ENCODE measurements around a stretch of chr2.

- CAGE, long polyA plus RNA: no peak
- RRBS: no CpG with 5 or more reads among the region's 2 CpGs
Measured at GRCh38 chr2:95828482-95829020, 163.1 kb downstream of the ANKRD36C start.

GRCh38 chr2:96011077-96011296, 19.4 kb upstream of the ANKRD36C start:
- CAGE, long polyA plus RNA: no peak
- RRBS: no CpG with 5 or more reads among the region's 4 CpGs

- CAGE, long polyA plus RNA: no peak
- RRBS: no CpG with 5 or more reads among the region's 13 CpGs
Measured at GRCh38 chr2:96254512-96255181, 11.2 kb downstream of the TMEM127 start.

- CAGE, long polyA plus RNA: no peak
- RRBS: no CpG with 5 or more reads among the region's 34 CpGs
Measured at GRCh38 chr2:96470357-96471083, 34.6 kb downstream of the NEURL3 start.

DNA sequence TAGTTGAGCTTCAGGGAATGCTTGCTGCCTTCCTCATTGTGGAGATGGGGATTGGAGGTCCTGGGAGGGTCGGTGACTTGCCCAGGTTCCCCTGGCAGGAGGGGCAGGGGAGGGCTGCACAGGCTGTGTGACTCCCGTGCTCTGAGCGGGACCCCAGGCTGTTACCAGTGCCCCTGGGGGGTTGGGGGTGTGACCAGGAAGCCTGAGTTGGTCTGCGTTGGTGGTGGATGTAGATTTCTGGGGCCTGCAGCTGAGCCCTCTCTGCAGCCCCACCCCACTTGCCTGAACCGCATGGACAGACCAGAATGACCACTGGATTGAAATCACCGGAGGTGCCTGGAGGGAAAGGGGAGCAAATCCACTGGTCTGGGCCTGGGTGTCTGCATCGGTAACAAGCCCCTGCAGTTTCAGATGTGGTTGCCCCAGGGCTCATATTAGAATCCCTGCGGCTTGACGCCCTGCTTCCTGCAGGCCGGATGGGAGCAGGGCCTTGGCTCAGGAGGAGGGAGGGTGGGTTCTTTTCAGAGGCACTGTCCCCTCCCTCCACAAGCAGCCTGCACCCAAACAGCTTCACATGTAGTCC, 16.4 kb downstream of the ARID5A start:
- CAGE, long polyA plus RNA: no peak
- RRBS: no CpG with 5 or more reads among the region's 10 CpGs

DNA sequence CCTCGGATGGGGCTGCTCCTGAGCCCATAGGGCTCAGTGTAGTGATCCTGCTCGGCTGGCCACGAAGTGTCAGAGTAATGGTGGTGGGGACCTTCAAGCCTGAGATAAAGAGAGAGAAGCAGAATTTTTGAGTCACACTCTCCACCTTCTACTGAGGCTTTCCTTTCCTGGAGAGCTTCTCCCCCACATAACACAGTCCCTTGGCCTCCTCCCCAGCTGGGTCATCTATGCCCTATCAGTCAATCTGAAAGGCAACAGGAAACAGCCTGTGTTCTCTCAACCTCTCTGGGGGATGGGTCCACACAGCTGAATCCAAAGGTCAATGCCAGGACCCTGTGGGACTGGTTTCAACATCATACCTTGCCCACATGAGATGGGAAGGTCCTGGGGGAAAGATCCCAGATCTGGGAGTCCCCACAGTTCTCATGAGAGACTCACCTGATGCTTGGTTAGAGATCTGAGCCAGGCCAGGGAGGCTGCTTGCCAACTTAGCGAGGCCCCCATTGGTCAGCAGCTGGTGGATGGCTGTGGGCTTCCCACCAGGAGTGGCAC, 36.4 kb downstream of the KANSL3 start:
- CAGE, long polyA plus RNA: no peak
- RRBS: no CpG with 5 or more reads among the region's 4 CpGs

- CAGE, long polyA plus RNA: no peak
- RRBS: 3% methylated on average over 5 of the region's 34 CpGs
Measured at GRCh38 chr2:96636575-96637723, 1.2 kb downstream of the KANSL3 start.

DNA sequence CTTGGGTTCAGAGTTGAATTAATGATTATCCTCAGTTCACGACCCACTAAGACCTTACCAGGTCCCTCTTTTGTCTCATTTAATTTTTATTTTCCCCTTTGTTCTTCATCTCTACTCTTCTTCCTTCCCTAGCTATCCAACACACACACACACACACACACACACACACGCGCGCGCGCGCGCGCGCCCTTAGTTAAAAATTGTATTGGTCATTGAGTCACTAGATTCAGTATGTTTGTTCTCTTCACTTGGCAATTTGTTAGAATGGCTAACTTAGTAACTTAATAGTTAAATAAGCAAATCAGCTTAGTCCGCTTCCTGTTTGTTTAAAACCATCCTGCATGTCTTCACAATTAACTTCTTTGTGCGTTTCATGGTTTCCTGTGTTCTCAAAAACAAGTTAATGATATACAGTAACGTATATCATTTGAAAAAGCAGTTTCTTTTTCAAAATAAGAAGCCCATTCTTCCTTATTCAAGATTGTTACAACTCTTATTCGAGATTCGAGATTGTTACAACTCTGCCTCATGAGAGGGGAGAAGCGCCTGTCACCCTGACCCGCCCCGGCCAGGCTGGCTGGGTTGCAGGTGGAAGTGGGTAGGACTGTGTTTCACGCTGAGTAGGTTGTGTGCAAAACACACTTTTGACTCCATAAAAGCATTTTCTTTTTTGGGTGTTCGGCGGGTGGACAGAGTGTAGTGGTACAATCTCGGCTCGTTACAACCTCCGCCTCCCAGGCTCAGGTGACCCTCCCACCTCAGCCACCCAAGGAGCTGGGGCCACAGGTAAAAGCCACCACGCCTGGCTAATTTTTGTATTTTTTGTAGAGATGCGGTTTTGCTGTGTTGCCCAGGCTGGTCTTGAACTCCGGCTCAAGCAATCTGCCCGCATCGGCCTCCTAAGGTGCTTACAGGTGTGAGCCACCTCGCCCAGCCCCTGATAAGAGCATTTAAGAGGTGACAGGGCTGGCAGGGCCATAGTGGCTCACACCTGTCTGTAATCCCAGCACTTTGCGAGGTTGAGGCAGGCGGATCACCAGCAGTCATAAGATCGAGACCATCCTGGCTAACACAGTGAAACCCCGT, 9.4 kb upstream of the CNNM3 start:
- CAGE, long polyA plus RNA: no peak
- RRBS: no CpG with 5 or more reads among the region's 34 CpGs

DNA sequence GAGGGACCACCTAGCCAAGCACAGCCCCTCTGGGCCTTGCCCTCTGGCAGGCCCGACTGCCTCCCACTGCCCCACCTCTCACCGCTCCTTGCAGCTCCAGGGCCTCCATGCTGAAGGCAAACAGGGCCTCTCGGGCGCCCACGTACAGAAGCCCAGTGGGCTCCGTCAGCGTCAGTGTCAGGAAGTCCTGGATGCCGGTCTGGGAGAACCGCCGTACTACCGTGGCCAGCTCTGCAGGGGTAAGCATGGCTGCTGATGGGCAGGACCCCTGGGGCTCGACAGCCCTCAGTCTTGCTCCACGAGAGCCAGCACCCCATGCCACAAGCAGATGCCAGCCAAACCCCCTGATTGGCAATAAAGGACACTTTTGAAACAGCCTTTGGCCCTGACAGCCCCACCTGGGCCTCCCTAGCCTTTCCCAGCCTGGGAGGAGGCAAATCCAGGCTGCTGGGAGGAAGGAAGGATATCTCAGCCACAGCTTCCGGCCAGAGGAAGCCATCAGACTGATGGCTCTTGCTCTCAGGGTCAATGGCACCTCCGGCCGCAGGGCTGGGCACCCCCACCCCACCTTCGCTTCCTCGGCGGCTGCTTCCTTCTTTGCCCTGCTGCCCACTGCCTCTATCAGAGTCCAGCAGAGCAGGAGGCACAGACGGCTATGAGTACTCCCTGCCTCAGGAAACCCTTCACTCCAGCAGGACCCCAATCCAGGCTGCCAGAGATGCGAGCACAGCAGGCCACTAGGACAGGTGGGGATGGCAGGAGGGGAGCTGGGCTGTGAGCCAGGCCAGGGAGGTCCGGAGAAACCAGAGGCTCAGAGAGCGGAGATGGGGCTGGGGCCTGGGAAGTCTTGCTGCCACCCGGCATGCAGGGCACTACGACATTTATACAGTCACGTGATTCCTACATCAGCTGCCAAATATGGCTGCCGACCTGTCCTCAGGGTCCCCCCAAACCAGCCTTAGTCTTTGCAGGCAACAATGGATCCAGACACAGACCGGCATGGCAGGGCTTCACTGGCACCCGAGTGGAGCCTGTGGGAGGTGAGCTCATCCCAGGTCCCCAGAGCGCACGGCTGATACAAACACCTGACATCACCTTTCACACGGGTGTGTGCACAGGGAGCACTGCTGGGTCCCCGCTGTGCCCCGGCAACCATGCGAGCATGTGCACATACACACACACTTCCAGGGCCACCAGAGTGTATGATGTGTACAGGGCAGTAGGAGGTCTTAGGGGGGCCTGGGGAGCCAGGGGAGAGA, 3.2 kb downstream of the SEMA4C start:
- CAGE, long polyA plus RNA: no peak
- RRBS: 60% methylated on average over 3 of the region's 35 CpGs

DNA sequence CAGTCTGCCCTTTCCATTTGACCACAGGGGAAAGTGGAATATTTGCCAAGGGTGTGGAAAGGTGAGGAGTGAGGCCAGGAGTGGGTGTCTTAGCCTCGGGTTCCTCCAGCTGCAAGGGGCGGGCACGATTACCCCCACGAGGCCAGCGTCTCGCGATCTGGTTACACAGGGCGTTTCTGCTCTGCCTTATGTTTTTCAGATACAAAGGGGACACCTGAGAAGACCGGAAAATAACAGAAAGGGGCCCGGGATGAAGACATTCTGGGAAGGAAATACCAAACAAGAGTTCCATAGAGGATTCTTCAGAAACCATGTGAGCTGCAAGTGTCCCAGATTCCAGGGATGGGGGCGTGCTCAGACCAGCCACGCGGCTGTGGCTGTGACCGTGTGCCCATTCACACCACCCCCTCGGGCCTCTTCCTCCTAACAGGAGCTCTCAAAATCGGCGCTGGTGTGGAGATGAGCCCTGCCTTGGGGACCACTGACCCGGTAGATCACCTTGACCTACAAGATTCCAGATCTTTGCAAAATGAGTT, 34.3 kb downstream of the FAM178B start:
- CAGE, long polyA plus RNA: no peak
- RRBS: no CpG with 5 or more reads among the region's 18 CpGs

DNA sequence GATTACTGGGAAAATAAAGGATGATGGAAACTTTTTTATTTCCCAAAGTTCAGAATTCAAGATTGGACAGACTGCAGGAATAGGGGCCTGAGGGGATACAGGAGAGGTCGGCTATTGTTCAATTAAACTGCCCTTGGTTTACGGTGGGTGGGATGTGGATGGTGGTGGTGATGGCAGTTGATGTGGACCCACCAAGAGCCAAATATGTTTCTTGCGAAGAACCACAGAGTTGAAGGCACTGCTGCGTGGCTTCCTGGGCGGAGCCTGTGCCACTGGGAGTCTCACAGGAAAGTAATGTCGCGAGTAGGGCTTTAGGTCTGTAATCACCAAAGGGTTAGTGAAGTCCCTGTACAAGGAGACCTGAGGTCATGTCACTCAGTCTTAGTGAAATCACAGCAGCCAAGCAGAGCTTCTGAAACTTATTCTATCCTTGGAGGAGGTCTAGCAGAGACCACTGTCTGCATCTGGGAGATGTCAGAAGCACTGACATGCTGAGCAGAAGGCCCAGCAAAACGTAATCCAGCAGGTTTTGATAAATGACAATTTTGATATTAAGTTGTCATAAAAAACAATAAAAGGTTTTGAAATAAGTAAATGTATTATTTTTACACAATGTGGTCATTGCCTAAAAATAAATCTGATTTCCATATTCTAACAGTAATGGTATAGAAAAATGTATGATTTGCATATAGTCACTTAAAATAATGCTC, 46.1 kb downstream of the FAHD2B start:
- CAGE, long polyA plus RNA: no peak
- RRBS: no CpG with 5 or more reads among the region's 8 CpGs

GRCh38 chr2:97209648-97210559, 97.0 kb downstream of the ANKRD36 start:
- CAGE, long polyA plus RNA: no peak
- RRBS: no CpG with 5 or more reads among the region's 14 CpGs

- CAGE, long polyA plus RNA: no peak
- RRBS: no CpG with 5 or more reads among the region's 14 CpGs
Measured at GRCh38 chr2:97727926-97728766, 14.8 kb downstream of the ZAP70 start.

- CAGE, long polyA plus RNA: no peak
- RRBS: no CpG with 5 or more reads among the region's 2 CpGs
Measured at GRCh38 chr2:97794733-97795150, 81.4 kb downstream of the ZAP70 start.

- CAGE, long polyA plus RNA: no peak
- RRBS: no CpG with 5 or more reads among the region's 1 CpG
Measured at GRCh38 chr2:97815140-97815497, 101.7 kb downstream of the ZAP70 start.

- CAGE, long polyA plus RNA: no peak
- RRBS: no CpG with 5 or more reads among the region's 3 CpGs
Measured at GRCh38 chr2:97838994-97839313, 125.6 kb downstream of the ZAP70 start.

DNA sequence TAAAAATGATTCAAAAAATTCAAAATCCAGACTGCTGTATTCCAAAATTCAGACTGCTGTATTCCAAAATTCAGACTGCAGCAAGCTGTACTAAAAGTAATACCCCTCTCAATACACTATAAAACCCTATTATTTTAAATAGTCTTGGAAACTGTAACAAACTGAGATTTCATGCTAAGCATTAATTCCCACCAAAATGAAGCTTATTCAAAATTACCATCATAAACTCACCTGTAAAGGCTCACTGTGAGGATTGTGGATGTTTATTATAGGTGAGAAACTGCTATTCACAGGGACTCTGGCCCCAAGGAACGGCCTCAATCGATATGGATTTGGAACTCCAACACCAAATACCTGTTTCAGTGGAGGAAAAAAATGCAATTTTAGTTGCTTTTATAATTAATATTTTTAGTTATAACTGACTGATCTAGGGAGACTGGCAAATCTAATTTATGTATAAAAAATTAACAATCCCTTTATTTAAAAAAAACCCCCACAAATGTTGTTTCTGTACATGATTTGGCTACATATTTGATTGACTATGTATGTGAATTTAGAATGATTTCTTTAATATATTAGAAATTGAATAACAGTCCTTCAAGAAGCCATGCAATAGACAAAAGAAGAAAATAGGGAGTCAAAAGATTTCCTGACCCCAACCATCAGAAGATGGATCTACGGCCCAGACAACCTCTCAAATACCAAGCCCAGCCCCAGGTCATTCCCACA, 128.4 kb downstream of the ZAP70 start:
- CAGE, long polyA plus RNA: no peak
- RRBS: no CpG with 5 or more reads among the region's 3 CpGs

- CAGE, long polyA plus RNA: no peak
- RRBS: no CpG with 5 or more reads among the region's 7 CpGs
Measured at GRCh38 chr2:98483044-98483704, 38.5 kb downstream of the INPP4A start.

GRCh38 chr2:98487443-98488269, 43.0 kb downstream of the INPP4A start:
- CAGE, long polyA plus RNA: no peak
- RRBS: no CpG with 5 or more reads among the region's 5 CpGs

GRCh38 chr2:98507735-98508628, 63.3 kb downstream of the INPP4A start:
- CAGE, long polyA plus RNA: no peak
- RRBS: no CpG with 5 or more reads among the region's 12 CpGs